HTR-8/SVneo (cell line): Measurements from ENCODE around the gene COPG2.

DNA sequence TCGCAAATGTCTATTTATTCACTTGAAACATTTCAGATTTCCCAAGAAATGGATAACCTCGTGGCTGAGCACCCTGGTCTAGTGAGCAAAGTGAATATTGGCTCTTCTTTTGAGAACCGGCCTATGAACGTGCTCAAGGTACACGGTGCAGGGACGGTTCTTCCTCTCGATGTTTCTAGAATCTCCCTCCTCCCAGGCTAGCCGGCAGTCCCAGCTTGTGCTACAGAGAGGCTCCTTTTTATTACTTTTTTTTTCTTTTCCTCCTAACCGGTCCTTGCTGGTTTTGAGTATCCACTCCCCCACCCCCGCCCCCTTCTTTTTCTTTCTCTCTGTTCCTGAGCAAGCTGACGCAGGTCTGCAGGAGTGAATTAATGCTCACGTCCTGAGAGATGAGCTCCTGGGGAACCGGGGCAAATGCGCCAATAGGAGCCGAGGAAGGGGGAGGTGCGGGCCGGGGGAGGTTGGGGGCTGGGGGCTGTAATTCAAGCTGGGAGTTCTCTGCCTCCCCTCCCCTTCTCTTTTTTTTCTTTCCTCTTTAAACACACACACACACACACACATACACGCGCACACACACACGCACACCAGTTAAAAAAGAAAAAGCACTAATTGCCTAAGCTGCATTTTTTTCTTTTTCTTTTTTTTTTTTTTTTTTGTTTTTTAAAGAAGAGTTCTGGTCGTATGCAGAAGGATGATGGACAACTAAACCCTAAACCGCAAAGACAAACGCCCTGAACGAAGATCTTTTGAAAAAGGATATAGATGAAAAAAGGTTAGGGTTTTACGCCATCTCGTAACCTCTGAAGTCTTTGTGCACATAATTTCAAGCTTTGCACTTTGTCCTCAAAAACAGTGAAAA, 6.6 kb downstream of the CPA2 start:
- RRBS, result 97% methylated on average over 6 of the region's 26 CpGs

DNA sequence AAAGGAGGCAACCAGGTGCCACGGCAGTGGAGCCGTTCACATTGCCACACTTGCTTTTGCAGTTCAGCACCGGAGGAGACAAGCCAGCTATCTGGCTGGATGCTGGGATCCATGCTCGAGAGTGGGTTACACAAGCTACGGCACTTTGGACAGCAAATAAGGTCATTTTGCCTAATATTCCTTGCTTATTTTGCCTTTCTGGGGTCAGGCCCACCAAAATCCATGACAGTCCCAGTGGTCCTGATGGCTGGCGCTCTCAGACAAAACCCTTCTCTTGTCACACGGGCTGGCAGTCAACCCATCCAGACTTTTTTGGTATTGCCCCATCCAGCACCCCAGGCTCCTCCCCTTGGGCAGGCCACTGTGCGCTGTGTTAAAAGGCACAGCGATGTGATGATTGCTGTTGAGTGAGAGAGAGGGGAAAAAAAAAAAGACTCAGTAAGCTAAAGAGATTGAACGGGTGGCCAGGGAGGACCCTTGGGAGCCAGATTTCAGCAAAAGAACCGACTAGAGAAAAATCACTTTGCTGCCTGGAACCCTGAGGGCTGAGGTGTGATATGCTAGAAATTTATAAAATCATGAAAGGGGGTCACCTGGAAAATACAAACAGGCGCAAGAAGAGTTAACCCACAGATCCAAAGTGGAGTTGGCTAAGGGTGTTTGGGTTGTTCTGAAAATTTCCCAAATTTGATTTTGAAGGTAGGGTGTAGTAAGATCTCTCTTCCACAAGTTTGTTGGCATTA, 8.6 kb downstream of the CPA2 start:
- RRBS, result no CpG with 5 or more reads among the region's 12 CpGs

DNA sequence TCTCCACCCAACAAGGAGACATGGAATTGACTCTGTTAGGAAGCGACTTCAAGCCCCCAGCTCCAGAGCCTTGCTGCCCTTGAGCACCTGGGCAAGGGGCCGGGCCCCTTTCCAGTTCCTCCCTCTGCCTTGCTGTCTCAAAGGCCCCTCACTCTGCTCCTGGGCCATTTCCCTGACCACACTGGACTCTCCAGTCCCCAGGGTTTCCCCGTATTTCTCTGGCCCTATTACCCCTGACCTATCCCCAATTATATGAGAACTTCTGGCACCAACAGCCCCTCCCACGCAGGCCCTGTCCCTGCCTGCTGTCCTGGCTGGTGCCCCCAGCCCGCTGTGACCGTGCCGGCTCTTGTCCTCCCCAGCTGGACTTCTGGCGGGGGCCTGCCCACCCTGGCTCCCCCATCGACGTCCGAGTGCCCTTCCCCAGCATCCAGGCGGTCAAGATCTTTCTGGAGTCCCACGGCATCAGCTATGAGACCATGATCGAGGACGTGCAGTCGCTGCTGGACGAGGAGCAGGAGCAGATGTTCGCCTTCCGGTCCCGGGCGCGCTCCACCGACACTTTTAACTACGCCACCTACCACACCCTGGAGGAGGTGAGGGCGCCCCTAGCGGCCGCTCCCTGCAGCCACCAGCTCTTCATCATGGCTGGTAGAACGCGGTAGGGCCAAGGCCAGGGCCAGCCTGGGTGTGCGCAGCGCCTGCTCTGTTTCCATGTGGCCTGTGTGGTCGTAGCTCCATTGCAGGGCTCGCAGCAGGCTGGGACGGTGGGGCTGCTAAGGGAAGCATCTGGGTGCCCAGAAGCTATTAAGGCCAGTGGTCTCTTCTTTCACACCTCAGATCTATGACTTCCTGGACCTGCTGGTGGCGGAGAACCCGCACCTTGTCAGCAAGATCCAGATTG, 1.2 kb downstream of the CPA1 start:
- RRBS, result 60% methylated on average over 1 of the region's 36 CpGs

GRCh38 chr7:130384042-130385334, 4.2 kb downstream of the CPA1 start:
- RRBS, result no CpG with 5 or more reads among the region's 25 CpGs

- RRBS, result no CpG with 5 or more reads among the region's 9 CpGs
Measured at GRCh38 chr7:130441535-130442066, 785 bp upstream of the CEP41 start.

DNA sequence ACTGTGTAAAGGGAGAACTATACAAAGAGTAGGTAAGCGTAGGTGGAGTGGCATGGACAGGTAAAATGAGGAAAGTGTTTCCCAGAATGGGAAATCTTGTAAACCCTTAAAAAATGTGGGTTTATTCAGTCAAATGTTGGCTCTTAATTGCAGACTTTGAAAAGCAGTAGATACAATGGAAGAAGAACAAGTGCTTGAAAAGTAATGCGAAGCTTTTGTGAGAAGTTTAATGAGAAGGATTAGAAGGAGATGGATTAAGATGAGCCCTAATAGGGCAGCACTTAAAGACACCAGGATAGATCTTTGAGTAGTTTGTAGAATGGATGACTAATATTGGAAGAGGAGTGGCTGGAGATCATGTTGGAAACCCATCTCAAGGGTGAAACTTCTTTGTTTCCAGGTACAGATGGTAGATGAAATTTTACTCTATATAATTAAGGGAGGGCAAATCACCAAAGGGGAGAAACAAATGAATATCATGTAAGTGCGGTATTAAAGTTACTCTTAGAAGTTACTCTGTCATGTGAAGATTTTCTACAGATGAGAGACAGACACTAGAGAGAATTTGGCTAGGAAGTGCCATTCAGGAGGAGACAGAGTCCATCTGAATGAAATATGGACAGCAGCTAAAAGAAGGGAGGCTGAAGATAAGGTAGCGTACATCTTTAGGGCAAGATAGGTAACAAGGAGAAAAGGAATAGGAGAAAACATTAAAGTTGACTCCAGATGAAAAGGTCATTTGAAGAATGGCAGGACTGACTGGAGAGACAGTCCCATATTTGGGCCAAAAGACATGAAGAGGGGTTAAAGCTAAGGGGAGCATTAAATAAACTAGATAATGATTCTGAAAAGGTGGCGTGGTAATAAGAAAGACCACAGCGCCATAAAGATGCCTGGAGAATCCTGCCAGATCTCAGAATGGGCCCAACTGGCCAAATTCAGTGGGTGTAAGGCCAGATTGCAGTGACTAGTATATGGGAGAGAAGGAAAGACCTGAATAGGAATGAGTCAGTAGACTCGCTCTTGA, 22.4 kb downstream of the MEST start:
- RRBS, result no CpG with 5 or more reads among the region's 7 CpGs

DNA sequence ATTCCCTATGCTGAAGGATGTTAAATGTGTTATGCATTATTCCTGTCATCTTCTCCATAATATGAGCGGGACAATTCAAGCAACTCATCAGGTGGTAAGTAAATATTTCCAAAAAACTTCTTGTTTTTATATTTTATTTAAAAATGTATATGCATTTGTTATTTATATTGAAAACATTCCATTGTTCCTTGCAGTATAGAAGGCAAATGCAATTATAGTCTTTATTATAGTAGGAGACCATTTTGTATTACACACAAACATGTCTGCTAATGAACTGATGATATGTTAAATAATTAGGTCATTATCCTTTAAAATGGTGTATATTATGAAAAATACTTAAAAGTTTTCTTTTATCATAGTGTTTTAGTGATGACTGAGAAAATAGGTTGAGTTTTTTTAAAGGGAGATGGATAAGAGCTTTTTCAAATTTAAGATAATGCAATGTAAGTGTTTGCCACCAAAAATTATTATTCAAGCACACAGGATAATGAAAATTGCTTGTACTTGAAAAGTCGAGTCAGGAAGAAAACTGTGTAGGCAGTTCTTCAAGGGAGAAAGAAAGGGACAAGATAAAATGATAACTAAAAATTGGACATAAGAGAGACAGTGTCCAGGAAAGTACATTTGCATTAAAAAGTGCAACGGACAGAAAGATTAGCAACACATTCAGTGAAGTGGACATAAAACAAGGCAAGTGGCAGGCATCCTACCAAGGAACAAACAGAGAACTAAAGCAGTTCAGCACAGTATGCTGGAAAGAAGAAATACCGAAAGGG, 29.0 kb downstream of the MEST start:
- RRBS, result no CpG with 5 or more reads among the region's 4 CpGs

GRCh38 chr7:130531891-130532165, 39.9 kb downstream of the MEST start:
- RRBS, result no CpG with 5 or more reads among the region's 9 CpGs

DNA sequence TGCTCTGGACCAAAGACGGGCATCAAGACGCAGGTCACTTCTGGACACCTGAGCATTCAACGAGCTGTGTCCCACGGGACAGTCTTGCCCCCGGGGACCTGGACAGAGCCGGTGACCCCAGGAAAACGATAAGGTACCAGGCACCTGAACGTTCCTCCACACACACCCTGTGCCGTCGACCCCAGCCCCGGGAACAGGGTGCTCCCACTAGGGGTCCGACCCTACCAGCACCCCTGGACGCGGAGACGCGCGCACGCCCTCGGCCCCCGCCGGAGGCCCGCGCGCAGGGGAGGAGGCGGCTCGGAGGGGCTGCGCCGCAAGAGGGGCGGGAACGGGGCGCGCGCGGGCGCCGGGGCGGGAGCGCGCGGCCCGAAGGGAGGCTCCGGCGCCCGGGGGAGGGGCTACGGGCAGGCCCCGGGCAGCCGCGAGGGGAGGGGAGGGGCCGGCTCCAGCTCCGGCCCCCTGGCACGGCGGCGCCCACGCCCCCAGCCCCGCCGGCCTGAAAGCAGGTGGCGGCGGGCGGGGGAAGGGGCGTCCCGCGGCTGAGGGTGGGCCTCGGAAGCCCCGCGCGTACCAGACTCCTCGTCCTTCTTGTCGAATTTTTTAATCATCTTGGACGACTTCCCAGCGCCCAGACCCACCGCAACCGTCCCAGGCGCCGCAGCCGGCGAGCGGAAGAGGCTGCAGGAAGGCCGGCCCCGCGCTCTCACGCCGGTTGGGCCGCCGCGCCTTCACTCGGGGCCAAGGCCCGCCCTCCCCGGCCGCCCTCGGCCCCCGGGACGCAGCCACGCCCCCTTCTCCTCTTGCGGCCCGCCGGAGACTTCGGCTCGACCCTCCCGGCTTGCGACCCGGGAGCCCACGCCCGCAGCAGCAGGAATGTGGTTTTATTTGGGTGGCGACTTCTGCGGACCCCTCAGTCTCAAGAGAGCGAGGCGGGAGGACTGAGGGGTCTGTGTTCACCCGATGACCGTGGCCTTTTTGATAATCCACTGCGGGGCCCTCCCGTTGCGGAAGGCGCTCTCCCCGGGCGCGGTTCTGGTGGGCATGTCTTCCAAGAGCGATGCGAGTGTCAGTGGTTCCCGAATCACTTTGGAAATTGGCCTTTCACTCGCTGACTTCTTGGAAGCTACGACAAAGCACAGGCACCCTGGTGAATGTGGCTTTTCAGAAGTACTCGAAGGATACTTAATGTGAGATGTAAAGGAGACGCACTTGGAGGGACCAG, at the start of gene COPG2:
Gene COPG2 (minus strand): TSS at position 691 of the 1,225 bp plus-strand sequence.
- RRBS, result 1% methylated on average over 48 of the region's 123 CpGs

- RRBS, result no CpG with 5 or more reads among the region's 26 CpGs
Measured at GRCh38 chr7:130896452-130897470, 162.8 kb upstream of the KLF14 start.

- RRBS, result no CpG with 5 or more reads among the region's 2 CpGs
Measured at GRCh38 chr7:130900822-130901197, 166.8 kb upstream of the KLF14 start.

GRCh38 chr7:130921007-130922327, 187.5 kb upstream of the KLF14 start:
- RRBS, result no CpG with 5 or more reads among the region's 32 CpGs

GRCh38 chr7:130937651-130938084, 203.7 kb upstream of the KLF14 start:
- RRBS, result no CpG with 5 or more reads among the region's 2 CpGs

GRCh38 chr7:130941297-130942108, 207.5 kb upstream of the KLF14 start:
- RRBS, result no CpG with 5 or more reads among the region's 20 CpGs

DNA sequence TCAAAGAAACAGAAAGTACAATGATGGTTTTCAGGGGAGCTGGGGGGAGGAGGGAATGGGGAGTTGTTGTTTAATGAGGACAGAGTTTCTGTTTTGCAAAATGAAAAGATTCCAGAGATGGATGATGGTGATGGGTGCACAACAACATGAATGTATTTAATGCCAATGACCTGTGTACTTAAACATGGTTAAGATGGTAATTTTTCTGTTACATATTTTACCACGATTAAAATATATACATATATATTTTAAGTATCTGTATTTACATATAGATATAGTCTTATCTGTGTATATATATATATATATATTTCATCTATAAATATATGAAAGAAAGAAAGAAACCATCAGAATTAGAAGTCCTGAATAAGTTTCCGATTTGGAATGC, 214.4 kb upstream of the KLF14 start:
- RRBS, result no CpG with 5 or more reads among the region's 2 CpGs

DNA sequence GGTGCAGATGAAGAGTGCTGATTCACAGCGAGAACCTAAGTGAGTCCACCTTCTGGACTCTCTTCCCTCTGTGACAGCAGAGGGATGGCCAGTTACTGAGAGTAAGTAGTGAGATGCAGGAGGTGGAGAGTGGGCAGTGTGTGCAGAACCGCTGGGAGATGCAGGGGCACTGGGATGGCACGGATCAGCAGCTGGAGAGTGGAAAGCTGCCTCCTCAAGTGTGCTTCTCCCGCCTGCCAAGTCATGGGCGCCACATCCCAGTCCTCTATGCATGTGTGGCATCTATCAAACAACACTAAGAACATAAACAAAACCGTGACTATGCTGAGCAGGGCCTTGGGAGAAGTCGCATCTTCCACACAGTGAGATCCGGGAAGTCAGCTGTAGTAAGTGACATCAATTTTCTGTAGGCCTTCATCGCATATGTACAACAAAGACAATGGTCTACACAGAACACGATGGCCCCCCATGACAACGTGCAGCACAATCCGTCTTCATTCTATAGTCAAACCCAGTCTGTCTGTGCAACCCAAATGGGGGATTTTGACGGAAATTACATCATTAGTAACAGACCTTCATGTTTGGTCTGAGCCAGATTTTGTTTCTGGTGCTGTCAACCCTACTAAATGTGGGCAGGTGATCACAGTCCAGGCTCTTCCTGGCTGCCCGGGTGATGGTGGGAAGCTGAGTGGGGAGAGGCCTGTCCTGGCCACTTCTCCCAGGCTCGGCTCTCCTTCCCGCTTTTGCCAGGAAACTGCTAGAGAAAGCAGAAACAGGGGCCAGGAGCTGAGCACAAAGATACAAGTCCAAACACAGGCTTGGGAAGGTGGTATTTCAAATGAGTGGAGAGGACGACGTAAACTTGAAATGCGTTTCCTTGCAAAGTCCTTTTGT, 217.6 kb upstream of the KLF14 start:
- RRBS, result no CpG with 5 or more reads among the region's 19 CpGs

DNA sequence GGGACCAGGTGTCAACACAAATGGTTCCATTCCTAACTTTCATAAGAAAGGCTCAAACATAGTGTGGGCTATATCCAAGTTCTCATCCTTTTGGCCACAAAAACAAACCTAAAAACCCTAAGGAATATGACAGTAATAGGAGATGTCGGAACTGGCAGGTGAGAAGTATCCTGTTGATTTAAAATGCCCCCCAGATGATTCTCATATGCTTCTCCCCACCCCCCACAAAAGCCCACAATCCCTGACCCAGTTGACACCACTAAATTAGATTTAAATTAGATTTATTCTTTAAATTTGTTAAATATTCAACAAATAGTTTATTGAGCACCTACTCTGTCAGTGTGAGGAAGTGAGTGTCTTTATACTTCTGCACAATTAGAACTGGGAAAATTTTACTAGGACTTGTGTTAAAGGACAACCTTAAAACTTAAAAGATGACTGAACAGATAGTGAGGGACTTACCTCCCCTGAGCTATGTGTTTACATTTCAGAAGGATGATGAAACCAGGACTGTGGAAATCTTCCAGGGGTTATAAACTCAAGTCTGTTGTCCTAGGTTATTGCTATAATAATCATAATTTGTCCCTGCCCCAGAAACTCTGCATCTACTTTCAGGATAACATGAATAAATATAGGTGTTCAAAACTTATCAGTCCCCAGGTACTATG, 261.2 kb upstream of the MKLN1 start:
- RRBS, result no CpG with 5 or more reads among the region's 1 CpG

DNA sequence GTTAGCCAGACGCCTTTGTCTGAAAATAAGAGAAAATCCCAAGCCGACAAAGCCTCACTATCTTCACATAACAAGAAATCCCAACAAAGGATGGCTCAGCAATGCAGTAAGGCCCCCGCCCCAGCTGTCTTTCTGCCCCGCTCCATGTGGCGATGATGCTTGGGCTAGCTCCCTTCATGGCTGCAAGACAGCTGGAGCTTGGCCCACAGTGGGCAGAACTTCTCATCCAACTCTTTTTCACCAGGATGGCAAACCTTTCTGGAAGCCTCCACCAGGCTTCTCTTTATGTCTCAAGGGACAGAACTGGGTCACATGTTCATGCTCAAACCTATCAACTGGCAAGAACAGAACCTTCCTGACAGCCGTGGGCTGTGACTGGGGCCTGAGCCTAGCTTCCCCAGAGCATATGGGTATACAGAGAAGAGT, 260.5 kb upstream of the MKLN1 start:
- RRBS, result no CpG with 5 or more reads among the region's 6 CpGs

DNA sequence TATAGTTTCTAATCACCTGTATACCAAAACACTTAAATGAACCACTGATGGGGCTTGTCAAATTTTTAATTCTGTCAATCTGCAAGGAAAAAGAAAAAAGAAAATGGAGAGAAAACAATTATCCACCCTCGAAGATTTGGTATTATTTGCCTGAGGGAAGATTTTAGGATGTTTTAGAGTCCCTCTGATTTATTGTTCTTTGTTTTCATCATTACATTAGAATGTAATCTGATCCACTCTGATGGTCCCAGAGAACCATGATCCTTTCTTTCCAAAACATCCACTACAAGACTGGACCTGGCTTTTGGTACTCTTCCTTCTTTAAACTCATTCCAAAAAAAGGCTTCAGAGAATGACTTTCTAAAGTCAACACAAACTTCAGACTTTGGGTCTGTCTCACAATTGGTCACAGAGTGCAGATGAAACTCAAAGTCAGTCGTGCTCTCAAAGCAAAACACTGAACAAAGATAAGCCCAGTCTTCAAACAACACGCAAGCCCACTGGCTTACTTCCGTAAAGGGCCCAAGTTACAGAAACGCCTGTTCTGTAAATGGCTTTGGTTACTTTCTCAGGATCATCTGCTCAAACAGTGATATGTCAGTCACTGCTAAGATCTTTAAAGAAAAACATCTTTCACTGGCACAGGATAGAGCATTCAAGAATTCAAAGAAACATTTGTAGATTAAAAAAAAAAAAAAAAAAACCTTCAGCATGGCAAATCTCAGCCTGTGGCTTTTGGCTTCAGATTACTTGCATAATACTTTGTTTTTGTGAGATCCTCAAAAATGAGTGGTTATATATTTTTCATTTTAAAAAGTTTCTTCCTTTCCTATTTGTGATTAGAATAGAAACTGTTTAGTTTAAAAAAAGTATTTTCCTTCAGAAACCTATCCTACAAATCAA, 250.9 kb upstream of the MKLN1 start:
- RRBS, result no CpG with 5 or more reads among the region's 5 CpGs